Placental pericyte (primary cell): ENCODE measurements around a stretch of chr10.

- CAGE, long polyA plus RNA: no peak
Measured at GRCh38 chr10:11242309-11243050, 224.8 kb downstream of the CELF2 start.

DNA sequence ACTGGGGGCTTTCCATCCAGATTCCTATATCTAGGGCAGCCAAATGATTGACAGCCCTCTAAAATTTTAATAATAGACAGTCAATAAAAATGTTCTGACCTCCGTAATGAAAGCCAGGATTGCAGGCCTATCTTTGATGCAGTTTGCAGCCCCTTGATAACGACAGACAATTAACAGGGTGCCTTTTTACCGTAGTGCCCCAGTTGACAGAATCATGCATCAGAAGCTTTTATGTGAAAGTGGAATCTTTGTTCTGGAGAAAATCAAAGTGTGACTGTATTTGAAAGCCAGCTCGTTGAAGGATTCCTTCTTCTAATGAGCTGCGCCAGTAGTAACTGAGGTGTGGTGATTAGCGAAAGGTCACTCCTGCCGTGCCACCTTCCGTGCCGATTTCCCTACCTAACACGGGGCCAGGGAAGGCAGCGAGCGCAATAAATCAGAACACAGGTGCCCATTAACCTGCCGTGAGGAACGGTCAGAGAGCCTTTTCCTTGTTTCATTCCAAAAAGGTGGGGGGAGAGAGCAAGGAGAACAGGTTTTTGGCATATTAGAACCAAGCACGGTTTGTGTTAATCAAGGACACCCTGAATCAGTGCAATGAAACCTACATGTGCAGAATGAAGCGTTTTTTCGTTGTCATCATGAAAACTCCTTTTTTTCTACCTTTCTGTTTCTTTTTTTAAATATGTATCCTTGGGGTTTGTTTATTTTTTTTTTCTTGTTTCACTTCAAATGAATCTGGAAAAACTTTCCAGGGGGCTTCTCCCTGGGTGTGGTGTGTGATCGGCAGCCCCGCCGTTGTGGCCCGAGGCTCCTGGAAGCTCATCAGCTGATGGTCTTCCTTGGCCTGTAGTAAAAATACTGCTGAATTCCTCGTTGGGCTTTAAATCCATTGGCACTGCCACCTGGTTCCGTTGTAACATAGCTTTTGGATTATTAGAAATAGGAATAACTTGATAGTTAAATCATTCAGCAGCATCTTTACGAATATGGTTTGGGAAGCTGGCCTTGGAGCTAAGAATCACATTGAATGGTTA, 258.1 kb downstream of the CELF2 start:
- CAGE, long polyA plus RNA: no peak

GRCh38 chr10:11307225-11307918, 289.7 kb downstream of the CELF2 start:
- CAGE, long polyA plus RNA: no peak

DNA sequence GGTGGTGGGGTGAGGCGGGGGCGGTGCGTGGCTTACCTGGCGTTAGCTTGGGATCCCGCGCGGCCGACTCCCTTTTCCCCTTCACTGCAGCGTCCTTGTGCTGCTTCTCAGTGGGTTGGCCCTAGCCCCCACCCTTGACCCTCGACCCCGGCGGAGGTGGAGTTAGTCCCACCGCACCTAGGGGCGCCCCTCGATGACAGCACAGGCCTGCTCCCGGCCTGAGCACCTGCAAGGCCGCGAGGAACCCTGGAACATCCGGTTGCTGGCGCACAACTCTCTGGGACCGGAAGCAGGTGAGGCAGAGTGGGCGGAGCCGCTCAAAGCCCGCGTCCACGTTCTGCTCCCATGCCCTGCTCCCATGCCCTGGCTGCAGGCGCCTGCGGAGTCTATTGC, 266.9 kb downstream of the USP6NL start:
- CAGE, long polyA plus RNA: no peak

- CAGE, long polyA plus RNA: no peak
Measured at GRCh38 chr10:11793658-11794343, 29.4 kb upstream of the PROSER2 start.

DNA sequence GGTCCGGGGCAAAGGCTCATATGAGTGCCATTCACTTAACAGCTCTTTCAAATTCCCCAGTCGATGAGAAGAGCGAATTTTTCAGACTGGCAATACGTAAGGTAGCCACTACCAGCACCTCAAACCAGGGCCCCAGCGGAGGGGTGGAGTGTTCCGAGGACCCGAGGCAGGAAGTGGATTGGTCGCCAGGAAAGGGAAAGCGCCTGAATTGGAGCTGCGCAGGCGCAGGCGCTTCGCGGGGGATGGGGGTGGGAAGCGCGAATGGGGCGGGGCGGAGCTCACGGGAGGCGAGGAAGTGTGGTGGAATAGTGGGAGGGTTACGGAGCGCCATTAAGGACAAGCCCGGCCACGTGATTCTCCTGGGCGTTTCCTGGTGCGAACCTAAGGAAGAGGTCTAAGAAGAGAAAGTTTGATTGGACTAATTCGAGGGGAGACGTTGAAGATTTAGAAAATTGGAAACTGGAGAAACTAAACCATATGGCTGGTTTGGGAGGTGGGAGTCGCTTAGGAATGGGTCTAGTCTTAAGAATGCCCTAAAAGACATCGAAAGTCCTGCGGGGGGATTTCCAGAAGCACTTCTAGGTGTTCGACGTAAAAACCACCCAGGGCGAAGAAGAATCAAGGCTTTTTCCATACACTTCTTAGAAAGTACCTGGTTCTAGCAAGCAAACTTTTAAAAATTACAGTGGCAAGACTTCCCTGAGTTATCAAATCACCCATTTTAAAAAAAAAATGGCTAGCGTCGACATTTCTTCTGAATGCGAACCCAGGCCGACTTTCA, 636 bp upstream of the UPF2 start:
- CAGE, long polyA plus RNA: no peak

- CAGE, long polyA plus RNA: no peak
Measured at GRCh38 chr10:12157246-12157687, 27.8 kb downstream of the SEC61A2 start.

DNA sequence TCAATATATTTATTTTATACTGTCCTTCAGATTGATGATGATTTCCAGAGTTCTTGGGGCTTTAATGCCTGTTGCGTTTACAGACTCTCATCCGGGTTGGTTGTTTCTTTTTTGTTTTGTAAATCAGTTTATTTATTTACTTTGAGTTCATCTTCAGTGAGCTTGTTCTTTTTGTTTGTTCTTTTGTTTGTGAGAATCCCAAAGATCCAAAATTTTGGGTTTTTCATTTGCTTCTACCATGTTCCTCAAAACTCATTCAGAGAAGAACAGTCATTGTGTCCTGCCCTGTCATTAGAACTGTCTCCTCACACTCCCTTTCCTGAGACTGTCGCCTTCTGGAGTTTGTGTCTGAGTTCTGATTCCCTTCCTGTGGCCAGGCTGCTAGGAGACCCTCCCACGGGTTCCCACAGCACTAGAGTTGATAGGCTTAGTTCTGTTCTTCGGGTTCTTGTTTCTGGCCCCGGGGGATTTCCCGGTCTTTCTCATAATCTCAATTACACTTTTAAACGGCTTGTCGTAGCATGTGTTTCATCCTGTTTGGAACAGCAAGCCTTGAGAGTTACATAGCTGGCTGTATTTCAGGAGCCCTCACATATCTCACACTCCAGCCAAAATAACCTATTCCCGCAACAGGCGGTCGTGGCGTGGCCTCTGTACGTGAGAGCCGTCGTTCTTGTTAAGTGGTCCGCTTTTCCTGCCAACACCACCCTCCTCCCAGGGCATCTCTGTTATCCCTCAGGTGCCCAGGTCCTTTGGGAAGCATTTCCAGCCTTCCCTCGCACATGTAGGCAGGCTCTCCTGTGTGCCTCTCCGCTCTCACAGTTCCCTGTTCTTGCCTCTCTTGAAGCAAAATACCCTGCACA, 45.8 kb downstream of the CDC123 start:
- CAGE, long polyA plus RNA: no peak

- CAGE, long polyA plus RNA: no peak
Measured at GRCh38 chr10:12390353-12391217, 41.2 kb downstream of the CAMK1D start.

- CAGE, long polyA plus RNA: no peak
Measured at GRCh38 chr10:12405784-12406176, 56.4 kb downstream of the CAMK1D start.

DNA sequence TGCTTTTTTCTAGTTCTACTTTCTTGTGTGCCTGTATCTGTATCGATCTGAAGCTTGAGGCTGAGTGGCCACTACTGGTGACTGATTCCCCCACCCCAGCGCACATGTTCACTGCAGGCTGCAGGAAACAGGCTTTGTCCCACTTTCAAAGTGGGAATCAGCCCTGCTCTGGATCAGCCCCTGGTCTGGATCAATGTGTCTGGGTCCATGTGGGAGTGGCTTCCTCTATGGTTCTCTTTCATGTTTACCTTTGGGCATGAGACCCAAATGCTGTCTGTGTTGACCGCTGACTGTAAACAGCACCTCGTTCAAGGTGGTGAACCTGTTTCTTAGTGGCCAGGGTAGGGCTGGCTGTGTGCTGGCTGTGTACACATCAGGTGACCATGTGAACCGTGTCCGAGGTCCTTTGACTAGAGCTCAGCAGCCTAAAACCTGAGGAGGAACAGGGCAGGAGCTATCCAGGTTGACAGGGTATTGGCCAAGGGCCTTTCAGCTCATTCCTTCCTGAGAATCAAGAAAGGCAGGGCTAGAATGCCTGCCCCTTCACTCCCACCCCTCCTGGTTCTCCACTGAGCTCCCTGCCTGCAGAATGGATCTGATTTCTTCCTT, 121.8 kb downstream of the CAMK1D start:
- CAGE, long polyA plus RNA: no peak

DNA sequence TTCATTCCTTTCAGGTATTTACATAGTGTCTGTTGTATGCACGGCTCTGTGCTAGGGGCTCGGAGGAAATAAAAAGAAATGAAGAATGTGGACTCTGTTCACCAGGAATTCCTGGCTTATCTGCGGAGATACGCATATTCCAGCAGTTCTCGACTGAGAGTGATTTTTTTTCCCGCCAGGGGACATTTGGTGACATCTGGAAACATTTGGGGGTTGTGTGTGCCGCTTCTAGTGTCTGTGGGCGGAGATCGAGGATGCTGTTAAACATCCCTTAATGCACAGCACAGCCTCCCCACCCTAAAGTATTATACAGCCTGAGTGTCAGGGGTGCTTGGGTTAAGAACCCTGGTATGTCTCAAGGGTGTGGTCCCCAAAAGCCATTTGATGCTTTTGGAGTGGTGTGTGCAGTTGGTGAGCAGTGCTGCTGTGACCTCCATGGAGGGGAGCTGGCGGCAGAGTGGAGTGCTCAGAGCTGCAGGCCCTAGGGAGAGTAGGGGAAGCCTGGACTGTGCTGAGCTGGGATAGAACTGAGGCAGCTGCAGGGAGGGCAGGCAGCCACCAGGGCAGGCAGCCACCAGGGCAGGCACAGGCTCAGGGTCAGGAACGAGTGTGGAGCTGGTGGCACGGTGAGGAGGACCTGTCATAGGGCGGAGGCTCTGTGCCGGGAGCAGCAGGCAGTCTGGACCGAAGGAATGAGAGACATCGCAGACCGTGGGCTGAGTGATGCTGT, 152.3 kb downstream of the CAMK1D start:
- CAGE, long polyA plus RNA: no peak

DNA sequence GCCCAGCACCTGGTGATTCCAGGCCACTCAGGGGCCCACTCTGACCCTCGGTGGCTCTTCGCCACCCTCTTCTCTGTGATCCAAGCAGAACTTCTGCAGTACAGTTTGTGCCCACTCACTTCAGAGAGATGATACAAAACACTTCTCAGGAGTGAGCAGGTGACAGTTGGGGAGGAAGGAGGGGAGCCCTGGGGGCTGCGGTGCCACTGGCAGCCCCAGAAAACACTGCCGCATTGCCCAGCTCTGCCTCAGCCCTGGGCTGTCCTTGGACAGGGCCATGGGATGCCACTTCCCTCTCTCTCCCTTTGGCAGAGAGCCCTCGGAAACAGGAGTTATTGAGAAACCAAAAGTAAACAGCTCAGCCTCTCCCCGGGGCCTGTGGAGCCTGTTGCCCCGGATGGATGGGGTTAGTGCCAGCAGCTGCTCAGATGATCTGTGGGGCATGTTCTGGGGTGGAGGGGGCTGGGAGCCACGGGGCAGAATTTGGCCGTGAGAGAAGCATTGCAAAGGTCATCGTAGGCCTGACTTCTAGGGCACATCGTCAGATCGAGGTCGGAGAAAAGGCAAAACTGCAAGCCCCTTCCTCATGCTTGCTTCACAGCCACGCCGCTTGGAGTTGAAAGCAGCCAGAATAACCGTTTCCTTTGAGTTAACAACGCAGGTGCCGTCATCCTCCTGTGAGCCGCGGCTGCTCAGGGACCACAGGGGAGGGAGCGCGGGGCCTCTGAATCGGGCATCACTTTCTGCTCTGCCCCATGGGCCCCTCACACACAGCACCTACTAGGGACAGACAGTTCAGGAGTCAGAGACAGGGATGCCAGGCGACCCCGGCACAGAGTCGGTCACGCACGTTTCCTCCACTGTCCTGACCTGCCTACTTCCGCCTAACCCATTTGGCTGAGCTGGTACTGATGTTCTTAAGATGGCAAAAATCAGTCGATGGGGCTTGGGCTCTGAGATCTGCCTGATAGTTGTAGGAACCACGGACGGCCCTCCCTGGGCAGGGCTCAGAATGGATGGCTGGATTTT, 256.5 kb downstream of the CAMK1D start:
- CAGE, long polyA plus RNA: no peak

GRCh38 chr10:12615304-12615606, 265.9 kb downstream of the CAMK1D start:
- CAGE, long polyA plus RNA: no peak

DNA sequence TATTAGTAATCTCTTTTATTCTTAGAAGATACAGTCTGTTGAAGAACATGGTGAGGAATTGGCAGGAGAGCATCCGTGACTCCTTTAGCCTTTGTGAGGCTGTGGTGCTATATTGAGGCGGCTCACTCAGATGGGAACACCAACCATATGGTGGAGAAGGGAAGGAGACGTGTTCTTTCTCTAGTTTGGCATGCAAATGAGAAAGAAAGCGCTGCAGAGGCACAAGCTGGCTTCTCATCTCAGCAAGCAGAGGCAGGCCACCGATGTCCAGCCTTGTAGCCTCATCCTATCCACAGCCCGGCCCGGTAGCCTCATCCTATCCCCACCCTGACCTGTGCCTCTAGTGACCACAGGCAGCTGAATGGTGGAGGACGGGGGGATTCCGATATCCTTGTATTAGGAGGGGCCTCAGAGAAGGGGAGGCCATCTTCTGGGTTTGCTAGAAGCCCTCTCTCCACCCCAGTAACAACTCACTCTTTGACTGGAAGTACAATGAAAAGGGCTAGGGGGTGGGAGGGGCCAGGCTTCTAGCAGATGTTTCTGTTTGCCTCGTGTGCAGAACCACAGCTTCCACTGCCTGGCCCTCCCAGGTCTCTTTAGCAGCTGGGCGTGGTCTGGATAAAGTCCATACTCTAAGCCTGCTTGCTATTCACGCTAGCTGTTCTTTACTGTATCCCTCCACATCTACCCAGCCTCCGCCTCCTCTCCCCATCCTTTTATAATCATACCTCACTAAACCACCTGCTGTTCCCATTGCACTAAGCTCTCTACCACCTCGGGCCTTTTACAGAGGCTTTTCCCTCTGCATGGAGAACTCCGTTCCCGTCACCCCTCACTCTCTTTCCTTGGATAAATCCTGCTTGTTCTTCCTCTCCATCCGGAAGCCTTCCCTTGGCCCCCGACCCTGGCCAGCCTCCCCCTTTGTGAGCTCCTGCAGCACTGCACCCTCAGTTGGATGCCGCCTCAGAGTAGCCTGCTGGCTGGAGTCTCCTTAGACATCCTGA, 288.6 kb downstream of the CAMK1D start:
- CAGE, long polyA plus RNA: no peak

DNA sequence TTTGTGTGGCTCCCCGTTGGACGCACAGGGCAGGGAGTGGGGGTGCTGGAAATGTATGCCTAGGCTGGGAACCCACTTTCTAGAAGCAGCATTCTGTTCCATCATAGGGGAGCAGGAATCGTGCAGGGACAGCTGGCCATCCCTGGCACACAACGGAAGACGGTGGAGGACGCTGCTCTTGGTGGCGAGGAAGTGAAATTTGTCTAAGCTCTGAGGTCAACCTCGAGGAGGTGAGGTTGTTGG, 299.5 kb downstream of the CCDC3 start:
- CAGE, long polyA plus RNA: no peak

GRCh38 chr10:12729768-12730354, 271.7 kb downstream of the CCDC3 start:
- CAGE, long polyA plus RNA: no peak

DNA sequence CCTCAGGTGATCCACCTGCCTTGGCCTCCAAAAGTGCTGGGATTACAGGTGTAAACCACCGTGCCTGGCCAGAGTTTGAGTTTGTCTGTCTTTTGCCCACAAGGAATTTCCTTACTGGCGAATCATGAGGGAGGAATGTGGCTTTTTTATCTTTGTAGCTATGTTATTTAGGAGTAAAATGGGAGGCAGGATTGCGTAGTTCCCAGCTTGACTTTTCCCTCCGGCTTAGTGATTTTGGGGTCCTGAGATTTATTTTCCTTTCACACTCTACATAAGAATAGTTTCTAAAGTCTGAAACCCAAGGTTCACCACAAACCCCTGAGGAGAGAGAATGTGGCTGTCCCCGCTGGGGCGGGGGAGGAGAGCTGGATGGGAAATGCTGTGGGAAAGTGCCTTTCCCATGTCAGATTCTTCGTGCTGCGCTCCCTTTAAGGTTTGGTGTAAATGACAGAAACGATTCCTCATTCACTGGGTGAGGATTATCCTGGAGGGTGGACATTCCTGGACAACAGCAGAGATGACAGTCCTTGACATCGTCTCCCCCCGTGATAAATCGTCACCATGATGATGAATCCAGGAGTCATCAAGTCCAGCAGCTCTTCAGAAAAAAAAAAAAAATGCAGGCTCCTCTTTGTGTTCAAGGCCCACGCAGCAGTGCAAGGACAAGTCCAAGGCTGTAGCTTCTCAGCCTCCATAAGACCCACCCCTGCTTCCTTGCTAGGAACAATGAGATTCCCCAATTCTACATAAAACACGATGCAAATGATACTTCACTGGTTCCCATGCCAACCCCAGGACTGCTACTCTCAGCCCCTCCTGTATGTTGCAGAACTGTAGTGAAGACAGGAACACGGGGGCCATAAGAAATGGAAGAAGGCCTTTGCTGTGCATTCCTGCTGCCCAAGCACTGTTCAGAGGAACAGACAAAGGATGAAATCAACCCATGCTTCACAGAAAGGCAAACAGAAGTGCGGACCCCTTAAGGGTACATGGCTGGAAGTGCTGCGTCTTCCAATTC, 233.1 kb downstream of the CCDC3 start:
- CAGE, long polyA plus RNA: no peak

- CAGE, long polyA plus RNA: no peak
Measured at GRCh38 chr10:12774597-12774836, 227.0 kb downstream of the CCDC3 start.

GRCh38 chr10:12807981-12808441, 193.5 kb downstream of the CCDC3 start:
- CAGE, long polyA plus RNA: no peak